Frontal cortex (tissue), 2 donors: ENCODE data around the genes IFNE and CDKN2B.

- RAMPAGE, long total RNA: no peak
Measured at GRCh38 chr9:20739715-20740479, 55.8 kb downstream of the FOCAD start.

GRCh38 chr9:20793303-20794030, 109.4 kb downstream of the FOCAD start:
- RAMPAGE, long total RNA: no peak

- RAMPAGE, long total RNA: no peak
Measured at GRCh38 chr9:21444033-21444806, 4.0 kb downstream of the IFNA1 start.

GRCh38 chr9:21482031-21482624, at the start of gene IFNE:
IFNE (minus strand) TSS chr9:21482313.
- RAMPAGE, long total RNA: no peak

DNA sequence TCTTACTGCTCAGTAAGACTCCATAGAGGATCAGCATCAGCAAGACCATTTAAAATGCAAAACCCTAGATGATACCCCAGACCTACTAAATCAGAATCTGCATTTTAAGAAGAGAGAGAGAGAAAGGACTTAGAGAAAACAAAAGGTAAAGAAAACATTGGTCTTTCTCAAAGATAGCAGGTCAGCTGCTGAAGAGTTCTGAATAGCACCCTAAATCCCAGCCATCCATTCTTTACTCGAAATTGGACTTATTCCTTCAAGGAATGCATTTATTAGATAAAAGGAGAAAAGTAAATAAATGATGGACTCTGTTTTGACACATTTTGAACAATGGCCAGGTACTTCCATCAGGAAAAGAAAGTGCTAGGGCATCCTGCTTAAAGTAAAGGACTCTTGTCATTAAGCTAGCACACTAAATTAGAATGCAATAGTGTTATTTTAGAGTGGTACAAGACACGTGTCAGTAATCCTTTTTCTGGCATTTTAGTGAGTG, 82.4 kb upstream of the IFNE start:
- RAMPAGE, long total RNA: no peak

GRCh38 chr9:21803665-21803950, 1.2 kb downstream of the MTAP start:
- RAMPAGE, long total RNA: no peak

DNA sequence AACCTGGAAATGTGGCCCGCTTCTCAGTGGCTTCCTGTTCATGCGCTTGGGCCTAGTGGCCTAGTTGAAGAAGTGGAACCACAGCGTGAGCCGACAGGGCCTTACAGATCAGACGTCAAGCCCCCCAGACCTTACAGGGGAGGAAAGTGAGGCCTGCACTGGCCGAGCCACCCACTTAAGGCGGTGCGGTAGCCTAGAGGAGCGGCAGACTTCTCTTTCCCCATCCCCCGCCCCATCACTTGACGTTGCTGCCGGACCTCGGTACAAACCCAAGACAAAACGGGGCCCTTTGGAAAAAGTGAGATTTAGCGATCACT, 13.2 kb downstream of the CDKN2B start:
- RAMPAGE, long total RNA: no peak

DNA sequence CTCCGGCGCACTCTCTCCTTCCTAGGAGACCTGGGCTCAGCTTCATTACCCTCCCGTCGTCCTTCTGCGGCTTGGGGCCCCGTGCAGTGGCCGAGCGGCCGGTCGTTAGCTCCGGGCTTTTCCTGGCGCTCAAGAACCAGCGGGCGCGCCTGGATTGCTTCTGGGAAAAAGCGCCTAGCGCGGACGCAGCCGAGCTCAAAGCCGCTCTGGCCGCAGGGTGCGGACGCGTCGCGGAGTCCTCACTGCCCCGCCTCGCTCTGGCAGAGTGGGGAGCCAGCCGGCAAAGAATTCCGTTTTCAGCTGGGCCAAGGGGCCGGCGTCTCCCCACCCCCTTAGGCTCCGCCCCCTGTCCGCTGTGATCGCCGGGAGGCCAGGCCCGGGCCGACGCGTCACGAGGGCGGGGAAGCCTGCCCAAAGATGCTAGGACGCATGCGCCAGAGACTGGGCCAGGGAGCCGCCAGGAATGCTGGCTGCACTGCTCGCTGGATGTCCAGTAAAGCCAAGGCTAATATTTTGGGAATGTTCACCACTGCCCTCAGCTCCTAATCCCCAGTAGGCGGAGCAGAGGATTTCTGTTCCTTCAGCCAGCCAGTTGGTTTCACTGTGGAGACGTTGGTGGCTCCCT, at the start of gene CDKN2B:
TSS of gene CDKN2B (minus strand) at position 267 of the 625 bp plus-strand sequence.
- RAMPAGE, long total RNA: no peak

DNA sequence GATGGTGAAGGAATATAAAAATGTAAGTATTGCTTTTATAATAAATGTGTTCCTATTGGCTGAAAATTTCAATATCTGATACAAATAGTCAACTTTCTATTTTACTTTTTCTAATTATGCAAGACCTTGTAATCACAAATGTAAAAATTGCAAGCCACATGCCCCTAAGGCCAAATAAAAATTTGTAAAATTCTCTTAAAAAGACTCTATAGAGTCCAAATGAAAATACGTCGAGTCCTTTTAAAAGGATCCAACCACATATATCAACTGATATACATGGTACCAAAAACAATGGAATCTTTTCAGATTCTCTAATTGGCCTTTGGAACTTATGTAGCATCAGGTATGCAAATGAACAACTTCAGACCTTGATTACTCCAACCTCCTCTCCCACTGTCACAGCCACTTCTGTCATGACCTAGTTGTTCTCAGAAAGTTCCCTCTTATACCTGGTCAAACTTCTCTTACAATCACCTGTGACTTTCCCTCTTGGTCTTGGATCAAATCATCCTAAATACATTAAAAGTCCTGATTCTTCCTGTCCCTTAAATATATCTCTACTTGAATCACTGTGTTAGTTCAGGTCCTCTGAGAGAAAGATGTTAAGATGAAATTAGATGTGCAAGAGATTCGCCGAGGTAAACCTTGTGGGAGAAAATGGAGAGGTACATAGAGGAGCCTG, 104.8 kb upstream of the CDKN2B start:
- RAMPAGE, long total RNA: no peak

DNA sequence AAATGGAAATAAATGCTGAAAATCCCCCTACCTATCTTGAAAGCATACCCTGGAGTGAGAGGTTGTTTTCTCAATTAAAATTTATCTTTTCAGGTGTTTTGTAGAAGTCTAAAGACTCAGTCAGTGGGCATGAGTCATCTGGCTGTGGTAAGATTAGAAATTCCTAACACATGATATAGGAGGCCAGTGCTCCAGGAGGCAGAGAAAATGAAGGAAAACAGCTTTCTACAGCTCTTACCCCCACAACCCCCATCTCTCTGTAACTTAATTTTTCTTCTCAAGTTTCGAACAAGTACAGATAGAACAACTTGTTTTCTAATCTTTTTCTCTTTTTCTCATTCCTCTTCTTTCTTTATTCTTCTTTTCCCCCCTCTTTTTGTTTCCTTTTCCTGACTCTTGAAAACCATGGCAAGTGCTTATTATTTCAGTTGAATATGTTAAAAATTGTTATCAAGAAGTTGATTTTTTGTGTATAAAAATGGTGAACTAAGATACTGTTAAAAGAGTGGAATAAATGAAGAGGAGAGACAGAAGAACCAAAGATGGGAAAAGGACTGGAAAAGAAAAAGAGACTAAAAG, 208.6 kb upstream of the DMRTA1 start:
- RAMPAGE, long total RNA: no peak

DNA sequence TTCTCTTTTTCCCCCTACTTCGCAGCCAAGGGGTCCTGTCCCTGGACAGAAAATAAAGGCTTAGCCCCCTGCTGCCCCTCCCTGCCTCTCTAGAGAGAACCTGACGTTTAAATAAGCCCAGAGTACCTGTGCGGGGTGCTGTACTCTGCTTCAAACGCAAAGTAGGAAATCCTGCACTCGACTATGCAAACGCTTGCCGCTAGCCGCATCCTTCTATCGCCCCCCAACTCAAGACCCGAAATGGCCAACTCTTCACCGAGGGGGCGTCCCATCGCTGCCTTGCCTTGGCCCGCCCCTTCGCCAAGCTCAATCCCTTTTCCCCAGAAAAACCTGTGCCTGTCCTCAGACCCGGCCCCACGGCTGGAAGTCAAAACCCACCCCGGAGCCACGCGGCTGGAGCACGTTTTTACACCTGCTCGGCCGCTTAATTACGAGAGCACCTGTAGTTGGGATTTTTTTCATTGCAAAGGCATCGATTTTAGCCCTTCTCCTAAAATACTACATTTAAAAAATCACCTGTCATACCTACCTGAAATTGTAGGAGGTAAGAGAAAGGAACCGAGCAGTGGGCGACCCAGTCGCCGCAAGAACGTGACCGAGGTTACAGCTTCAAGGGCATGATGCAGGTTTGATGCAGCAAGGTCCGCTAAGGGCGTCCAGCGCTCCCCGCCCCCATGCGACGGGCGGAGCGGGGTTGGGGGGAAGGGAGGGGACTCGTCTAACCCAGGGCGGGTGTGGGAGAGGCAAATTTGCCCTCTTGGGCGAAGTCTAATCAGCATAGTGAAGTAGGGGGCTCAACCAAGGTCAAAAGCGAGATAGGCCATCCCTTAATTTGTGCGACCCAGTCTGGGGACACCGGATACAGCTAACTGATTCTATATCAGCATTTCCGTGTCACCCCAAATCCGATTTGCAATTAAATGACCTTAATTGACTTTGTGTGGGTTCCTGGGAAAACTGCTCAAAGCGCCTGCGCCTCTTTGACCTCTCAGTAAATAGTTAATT, 3.5 kb downstream of the ELAVL2 start:
- RAMPAGE, long total RNA: no peak

DNA sequence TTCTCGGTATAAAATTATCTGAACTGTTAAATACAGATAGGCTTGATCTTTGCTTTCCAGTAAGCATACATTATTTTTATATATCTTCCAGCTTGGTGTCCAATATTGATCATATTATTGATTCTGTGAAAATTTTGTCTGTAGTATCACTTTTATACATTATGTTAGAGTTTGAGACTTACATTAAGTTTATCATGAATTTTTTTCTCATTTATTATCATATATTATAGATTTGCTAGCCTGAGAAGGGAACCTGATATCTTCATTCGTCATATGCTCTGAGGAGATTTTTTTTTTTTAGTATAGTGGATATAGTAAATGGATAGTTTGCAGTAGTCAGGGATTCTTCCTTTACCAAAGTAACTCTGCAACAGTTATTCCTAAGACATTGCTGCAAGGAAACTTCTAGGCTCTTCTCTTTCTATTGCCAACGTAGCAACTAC, 70.6 kb downstream of the TUSC1 start:
- RAMPAGE, long total RNA: no peak

DNA sequence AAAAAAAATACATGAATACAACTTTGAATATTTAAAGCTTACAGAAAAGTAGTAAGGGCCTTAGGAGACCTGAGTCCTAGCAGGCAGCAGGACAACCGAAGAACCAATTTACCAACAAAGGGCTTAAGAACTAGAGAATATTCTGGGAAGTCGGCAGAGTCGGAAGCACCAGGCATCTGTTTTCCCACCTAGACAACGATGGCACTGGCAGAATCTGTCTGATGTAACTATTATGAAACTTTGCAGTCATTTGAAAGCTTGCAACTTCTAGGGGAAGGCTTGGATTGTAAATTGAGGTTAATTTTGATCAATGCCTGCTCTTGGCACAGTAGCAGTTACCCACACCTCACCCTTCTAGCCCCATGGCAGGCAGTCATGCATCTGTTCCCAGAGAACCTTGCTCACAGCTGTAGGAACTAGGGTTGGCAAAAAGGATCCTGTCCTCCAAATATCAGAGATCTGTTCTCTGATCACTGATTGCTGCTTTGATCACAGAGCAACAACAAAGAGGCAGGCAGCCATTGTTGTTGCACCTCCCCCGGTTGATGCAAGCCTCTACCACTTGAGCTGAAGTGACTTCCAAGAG, 10.7 kb downstream of the PLAA start:
- RAMPAGE, long total RNA: no peak

DNA sequence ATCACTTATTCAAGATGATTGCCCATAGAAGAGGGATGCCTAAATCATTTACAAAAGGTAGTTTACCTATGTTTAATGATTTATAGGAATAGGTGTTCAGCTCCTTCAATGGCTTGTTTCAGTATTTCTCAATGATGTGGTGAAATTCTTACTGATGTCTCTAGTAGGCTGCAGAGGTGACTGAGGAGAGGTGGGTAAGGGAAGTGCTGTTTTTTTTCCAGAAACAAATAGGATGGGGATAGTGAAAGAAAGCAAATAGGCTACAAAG, 1.7 kb downstream of the LRRC19 start:
- RAMPAGE, long total RNA: no peak

- RAMPAGE, long total RNA: no peak
Measured at GRCh38 chr9:27434706-27434995, 89.4 kb upstream of the IFNK start.

DNA sequence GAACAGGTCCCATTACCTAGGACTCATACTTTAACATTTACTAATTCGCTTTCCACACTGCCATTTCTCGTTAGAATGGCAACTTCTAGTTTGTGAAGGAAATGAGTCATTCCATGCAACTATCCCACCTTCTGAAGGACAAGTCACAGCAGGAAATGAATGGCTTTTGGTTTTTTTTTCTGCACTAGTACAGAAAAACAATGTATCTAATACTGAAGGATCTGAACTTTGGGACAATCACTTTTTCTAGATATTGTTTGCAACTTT, 24.6 kb upstream of the IFNK start:
- RAMPAGE, long total RNA: no peak

GRCh38 chr9:30770914-30771438, 1557.6 kb upstream of the LINGO2 start:
- RAMPAGE, long total RNA: no peak

DNA sequence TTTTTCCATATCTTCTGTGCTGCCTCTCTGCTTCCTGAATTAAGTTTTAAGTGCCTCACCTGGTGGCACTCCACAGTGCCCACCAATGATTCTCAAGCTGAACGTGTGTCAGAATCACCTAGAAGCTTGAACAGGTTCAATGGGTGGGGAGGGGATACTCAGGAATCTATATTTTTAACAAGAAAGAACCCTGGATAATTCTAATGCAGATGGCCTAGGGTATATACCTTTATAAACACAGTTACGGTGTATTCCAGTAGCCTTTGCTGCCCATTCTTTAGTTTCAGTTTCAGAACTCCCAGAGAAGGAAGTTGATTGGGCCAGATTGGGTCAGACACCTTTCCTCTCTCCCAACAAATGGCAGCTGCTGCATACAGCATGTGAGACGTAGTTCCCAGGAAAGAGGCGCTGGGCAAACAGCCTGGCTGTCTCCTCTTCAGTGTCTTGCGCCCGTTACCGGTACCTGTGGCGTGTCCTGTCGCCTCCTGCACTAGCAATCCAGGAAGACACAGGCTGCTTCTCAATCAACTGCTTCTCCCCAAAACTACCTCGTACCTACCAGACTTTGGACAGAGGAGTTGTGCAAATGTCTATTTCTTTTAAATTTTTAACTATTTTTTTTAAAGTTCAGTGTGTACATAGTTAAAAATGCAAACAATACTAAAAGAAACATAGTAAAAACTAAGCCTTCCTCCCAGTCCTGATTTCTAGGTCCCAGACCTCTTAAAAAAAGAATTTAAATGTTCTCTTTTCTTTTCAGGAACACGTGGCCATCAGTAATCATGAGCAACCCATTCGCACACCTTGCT, 20.5 kb downstream of the ACO1 start:
- RAMPAGE, long total RNA: no peak

GRCh38 chr9:33158307-33158435, 9.0 kb downstream of the B4GALT1 start:
- RAMPAGE, long total RNA: no peak

GRCh38 chr9:33158928-33159980, 7.9 kb downstream of the B4GALT1 start:
- RAMPAGE, long total RNA: no peak